Glomerular endothelial cell (primary cell): ENCODE measurements around the genes HNRNPU, EFCAB2 and ZNF670.

DNA sequence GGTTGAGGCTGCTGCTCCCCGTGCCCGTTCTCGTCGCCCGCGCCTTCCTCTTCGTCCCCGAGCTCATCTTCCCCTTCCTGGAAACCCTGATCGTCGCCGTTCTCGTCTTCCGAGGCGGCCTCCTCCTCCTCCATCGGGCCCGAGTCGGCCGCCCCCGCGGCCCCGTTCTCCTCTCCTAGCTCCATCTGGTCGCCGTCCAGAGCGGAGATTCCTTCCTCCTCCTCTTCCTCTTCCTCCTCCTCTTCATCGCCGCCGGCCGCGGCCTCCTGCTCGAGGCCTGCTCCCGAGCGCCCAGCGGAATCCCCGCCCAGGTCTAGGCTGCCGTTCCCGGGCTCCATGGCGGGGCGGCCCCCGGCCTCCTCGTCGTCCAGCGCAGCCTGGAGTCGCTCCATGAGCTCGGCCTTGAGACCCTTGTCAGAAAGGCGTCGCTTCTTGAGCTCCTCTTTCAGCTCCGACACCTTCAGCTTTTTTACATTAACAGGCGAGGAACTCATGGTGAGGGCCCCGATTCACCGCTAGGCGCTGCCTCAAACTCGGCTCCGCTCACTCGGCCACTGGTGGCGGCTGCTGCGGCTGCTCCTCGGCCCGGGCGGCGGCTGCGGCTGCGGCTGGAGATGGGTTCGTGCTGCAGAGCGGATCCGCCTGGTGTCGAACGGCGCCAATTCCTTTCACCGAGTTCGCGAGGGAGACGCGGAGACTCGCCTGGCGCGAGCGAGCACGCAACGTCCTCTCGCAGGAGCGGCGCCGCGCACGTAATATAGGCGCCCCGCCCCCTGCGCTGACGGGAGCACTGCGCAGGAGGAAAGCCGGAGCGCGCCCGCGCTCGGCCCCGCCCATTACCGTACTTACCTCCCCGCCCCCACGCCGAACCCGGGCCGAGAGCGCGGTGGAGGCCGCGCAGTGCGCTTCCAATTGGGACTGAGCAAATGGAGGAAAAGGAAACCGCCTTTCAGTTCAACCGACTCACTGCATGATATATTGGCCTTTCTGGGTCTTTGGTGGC, at the start of gene HNRNPU:
TSS of gene HNRNPU (minus strand) at position 730 of the 1,003 bp plus-strand sequence.
- RAMPAGE, long total RNA: start-site peak on the minus strand centred at position 613 of the sequence, 214 bp wide, 5,508 and 4,904 reads in 2 replicates

GRCh38 chr1:244954438-244954729, 15.1 kb upstream of the EFCAB2 start:
- RAMPAGE, long total RNA: no peak

- RAMPAGE, long total RNA: no peak
These were observed at the start of gene EFCAB2 for GRCh38 chr1:244969570-244970272. TSS of gene EFCAB2 (plus strand) at chr1:244969682.

- RAMPAGE, long total RNA: no peak
These were observed 795 bp downstream of the EFCAB2 start for GRCh38 chr1:244970273-244970680.

DNA sequence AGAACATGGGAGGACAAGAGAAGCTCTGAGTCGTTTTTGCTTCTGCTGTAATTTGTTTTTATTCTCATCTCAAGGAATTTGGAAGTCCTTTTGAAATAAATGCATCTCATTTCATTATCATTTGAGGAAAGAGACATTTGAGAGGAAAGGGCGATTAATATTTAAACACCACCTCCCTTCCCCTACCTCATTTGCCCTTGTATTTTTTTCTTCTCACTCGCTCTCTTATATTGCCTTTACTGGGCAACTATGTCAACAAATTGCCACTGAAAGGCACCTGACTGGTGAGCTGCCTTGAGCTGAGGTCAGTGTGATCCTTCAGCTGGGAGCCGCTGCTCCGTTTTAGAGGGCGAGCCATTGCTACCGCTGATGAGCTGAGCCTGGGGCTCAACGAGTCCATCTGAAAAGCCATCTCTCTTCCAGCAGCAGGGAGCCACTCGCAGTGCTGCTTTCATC, 77.2 kb downstream of the EFCAB2 start:
- RAMPAGE, long total RNA: no peak

DNA sequence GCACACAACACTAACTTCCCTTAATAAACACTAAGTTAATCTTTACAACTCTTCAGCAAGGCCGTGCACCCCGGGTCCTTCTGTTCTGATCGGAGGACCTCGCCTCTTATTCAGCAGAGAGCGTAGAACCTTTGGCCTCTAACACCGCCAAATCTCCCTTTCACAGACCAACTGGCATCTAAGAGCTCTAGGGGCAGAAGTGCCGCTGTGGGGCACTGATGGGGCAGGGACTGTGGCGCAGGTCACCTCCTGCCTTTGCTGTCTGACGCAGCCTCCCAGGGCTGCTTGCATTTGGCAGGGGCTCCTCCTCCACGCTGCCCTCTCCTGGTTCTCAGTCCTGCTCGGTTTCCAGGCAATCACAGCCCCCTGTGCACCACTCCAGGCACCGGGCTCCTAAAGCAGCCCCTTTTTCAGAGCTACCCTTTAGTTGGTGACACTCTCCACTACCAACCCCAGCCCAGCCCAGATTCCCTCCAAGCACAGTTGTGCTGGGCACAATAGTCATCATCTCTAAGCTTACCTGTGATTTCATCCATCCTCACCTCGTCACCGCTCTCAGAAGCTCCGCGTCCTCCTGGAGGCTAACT, 47.3 kb upstream of the KIF26B start:
- RAMPAGE, long total RNA: no peak

- RAMPAGE, long total RNA: no peak
These were observed 650.0 kb downstream of the SMYD3 start for GRCh38 chr1:245856767-245857705.

GRCh38 chr1:245857706-245858879, 649.0 kb downstream of the SMYD3 start:
- RAMPAGE, long total RNA: no peak

DNA sequence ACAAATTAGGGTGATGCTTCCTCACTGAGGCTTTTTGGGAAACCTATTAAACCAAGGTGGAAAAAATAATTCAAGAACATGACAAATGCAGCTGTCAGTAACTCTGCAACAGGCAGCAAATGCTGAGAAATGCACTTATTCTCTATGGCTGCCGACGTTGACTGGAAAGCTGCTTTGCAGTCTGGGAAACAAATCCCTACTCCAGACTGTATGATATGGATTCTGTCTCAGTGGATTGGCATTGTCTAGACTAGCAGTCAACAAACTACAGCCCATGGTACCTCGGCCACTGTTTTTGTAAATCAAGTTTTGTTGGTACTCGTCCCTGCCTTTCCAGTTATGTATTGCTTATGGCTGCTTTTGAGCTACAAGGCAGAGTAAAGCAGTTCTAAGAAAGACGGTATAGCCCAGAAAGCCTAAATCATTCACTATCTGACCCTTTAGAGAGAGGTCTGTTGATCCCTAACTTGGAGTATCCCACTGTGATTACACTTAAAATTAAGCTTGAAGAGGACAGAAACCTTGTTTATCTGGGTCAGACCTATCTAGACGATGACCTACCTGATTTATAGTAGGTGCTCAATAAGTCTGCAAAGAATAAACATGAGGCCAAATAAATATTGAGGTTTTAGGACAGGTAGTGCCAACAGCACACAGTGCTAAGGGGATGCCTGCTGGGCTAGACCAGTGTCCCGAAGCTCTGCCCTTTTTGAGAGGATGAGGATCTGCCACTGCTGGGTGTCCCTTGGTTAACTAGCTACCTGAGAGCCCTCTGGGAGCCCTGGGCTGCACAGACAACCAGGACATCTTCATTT, 526.3 kb downstream of the SMYD3 start:
- RAMPAGE, long total RNA: no peak

GRCh38 chr1:246152837-246153678, 354.0 kb downstream of the SMYD3 start:
- RAMPAGE, long total RNA: no peak

DNA sequence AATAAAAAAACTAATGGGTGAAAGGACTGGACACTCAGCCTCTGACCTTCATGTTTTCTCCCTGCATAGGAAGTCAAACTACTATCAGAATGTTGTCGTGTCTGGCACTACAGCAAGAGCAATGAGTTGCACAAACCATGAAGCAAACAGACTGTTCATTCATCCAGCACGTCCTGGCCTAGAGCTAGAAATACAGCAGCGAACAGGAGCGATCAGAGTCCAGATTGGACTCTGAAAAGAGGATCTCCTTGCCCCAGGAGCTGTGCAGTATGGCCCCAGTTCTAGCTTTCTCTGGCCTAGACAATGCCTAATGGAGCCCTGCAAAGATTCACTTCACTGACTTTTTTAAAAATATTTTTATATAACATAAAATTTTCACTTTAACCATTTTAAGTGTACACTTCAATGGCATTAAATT, 319.0 kb downstream of the SMYD3 start:
- RAMPAGE, long total RNA: no peak

DNA sequence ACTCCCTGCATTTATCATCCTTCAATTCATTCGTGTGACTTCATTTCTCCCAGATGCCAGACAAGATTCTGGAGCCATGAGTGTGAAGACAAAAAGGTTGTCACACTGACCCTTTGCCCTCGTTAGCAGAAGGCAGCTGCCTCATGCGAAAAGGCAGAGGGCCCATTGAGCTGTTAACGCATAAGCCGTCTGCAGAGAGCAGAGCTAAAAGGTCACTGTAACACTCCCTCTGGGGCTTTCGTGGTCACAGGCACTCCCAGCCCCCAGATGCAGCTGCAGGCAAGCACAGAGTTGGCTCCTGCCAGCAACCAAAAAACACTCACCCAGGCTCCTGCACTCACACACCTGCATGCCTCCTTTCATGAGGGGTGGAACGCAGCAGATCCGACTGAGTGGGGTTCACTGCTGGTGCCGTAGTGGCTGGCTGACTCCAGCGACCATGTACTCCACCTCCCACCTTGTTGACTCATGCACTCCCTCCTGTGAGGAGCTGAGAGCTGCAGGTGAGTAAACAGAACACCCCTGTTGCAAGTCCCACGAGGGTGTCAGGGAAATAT, 287.5 kb downstream of the SMYD3 start:
- RAMPAGE, long total RNA: no peak

DNA sequence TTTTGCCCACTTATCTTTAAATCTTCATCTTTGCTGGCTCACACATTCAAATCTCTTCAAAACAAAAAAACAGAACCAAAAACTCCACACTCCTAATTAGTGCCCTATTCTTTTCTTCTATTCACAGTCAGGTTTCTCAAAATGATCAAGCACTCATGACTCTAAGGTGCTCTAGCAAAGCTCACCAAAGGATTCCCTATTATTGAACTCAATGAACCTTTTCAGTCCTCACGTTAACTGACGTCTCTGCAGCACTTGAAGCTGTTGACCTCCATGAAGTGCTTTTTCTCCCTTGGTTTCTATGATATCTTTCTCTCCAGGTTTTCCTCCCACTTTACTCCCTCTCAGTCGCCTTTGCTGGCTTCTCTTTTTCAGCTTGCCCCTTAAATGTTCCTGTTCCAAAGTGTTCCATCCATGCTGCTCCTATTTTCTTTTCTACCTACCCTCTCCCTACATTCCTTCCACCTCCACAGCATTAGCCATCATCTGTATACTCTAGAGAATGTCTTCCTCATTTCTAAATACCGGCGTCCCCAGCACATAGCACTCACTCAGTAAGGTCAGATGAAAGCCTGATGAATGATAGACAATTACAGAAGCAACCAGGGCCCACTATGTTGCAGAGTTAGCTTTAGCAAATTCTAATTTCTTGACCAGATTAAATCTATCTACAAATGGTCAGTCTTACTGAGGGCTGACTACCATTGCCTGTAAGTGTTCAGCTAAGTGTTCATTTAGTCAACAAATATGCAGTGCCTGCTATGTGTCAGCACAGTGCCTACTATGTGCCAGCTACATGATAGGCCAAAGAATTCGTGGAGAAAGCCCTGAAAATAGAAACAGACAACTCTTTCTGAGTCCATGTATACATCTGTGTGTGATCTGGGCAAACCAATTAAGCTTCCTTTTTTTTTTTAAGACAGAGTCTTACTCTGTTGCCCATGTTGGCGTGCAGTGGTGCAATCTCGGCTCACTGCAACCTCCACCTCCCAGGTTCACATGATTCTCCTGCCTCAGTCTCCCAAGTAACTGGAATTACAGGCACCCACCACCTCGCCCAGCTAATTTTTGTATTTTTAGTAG, 213.0 kb downstream of the SMYD3 start:
- RAMPAGE, long total RNA: no peak

- RAMPAGE, long total RNA: no peak
These were observed 76.0 kb downstream of the AHCTF1 start for GRCh38 chr1:246855646-246856155.

- RAMPAGE, long total RNA: start-site peak on the minus strand at chr1:247078755-247078787, 24 and 17 reads in 2 replicates
These were observed at the start of gene ZNF670 for GRCh38 chr1:247078007-247079085. TSS of gene ZNF670 (minus strand) at chr1:247078811.

DNA sequence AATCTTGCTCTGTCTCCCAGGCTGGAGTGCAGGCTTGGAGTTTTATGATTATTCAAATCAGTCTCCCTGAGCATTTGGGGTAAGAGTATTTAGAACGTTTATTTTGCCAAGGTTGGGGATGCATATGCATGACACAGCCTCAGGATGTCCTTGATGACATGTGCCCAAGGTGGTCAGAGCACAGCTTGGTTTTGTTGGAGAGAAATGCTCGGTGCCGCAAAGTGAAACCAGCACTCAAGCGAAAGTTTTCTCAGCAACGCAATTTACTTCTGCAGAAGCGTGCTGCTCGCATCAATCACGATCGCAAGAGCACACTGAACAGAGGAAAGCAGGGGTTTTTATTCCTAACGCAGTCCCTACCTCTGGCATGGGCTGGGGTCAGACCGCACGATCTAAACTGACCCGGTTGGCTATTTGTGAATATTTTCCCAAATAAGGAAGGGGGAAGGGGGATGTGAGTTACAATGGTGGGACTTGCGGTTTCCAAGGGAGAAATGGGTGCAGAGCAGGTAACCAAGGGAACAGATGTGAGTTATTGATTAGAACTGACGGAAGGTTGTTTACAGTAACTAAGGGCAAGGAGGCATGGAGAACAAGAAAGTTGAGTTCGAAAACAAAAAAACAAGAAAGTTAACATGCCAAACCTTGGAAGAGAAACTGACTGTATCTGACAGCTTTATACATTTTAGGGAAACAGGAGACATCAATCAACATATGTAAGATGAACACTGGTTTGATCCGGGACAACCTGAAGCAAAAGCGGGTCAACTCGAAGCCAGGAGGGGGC, 878 bp upstream of the ZNF669 start:
- RAMPAGE, long total RNA: no peak

- RAMPAGE, long total RNA: start-site peak on the minus strand at chr1:247210806-247210847, 192 and 94 reads in 2 replicates
These were observed 38.5 kb upstream of the ZNF124 start for GRCh38 chr1:247209908-247211088.

DNA sequence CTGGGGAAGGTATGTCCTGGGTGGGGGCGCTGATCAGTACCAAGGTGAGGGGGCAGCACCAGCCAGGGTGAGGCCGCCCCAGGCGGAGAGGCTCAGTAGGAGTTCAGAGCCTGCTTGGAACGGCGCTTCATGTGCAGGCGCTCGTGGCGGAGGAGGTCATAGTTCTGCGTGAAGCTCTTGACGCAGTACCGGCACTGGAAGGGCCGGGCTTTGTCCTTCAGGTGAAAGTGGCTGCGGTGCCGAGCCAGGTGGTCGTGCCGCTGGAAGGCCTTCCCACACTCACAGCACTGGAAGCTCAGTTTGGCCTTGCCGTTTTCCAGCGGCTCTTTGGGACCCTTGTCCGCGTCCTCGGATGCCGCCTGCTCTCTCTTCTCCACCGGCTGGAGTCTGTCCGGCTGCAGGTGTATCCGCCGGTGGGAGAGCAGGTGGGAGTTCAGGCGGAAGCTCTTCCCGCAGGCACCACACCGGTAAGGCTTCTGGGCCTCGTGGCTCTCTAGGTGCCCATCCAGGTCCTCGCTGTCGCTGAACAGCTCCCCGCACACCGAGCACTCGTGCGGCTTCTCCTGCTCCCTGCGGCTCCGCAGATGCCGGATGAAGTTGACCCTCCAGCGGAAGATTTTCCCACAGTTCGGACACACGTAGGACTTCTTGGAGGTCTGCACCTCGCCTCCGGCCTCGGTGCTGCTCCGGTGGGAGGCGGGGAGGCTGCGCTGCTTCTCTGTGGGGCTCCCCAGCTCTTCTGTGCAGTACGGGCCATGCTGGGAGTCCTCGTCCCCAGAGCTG, 31.0 kb downstream of the ZNF496 start:
- RAMPAGE, long total RNA: no peak

GRCh38 chr1:247322339-247323224, 9.1 kb downstream of the ZNF496 start:
- RAMPAGE, long total RNA: no peak

DNA sequence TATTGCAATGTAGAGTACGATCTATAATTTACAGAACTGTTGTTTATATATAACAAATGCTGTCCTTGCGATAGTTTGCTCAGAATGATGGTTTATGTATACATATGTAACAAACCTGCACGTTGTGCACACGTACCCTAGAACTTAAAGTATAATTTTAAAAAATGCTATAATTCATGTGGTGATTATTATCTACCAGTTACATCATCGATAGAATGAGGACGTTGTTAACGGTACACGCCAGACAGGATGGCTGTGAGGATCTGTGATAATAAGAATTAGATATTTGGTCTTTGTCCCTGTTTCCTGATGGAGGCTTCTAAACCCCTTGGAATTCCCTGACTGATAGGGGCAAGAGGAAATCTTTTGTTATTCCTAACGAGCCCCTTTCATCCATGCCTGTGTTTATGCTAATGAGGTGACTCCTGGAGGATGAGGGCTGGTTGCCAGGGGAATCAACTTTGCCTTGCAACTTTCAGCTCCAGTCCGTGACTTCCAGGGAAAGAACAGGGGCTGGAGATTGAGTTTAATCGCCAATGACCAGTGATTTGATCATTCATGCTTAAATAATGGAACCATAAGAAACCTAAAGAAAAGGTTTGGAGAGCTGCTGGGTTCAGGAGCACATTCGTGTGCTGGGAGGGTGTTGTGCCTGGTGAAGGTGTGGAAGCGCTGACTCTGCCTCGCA, 39.4 kb upstream of the NLRP3 start:
- RAMPAGE, long total RNA: no peak